Aortic smooth muscle cell (primary cell): ENCODE measurements around the genes FEV and CHPF.

DNA sequence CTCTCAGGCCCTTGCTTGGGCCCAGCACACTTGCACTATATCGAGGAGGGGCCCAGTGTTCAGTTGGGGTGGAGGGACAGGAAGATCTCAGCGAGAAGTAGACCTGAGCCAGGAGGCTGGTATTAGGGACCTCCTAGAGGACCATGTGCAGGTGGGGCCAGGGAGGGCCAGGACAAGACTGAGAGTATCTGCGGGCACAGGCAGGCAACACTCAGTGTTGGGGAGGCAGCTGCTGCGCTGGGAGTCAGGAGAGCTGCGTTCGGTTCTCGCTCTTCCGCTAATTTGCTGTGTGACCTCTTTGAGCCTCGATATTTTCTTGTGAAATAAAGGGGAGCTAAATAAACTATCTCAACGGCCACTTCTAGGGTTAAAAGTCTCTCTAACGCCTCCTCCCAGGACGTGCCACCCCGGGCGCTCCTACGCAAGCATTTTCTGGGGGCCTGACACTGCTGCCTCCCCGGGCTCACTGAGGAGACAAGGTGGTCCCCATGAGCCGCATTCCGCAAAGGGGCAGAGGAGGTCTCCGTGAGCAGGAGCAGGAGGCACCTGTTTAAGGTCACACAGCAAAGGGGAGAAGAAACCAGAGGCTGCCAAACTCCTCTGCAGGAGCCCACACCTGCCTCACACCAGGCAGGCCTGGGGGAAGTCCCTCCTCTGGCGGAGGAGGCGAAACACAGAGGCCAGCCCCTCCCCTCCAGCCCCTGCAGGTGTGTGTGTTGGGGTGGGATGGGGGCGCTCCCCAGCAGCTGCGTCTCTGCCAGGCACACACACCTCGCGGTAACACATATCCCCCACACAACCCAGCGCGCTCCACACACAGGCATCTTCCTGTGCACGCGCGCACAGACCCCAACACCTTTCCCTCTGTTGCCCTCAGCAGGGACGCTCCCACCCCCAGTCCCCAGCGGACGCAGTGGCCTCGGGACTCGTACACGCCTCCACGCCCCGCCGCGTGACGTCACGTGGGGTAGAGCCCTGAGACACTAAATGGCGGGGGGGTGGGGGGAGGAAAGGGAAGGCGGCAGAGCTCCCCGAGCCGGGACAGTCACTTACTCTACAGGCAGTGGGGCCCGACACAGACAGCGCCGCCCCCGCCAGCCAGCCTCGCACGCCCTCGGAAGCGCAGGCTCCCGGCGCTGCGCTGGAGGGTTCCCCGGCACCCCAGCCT, 776 bp upstream of the WNT10A start:
- RRBS: 7% methylated on average over 12 of the region's 58 CpGs

DNA sequence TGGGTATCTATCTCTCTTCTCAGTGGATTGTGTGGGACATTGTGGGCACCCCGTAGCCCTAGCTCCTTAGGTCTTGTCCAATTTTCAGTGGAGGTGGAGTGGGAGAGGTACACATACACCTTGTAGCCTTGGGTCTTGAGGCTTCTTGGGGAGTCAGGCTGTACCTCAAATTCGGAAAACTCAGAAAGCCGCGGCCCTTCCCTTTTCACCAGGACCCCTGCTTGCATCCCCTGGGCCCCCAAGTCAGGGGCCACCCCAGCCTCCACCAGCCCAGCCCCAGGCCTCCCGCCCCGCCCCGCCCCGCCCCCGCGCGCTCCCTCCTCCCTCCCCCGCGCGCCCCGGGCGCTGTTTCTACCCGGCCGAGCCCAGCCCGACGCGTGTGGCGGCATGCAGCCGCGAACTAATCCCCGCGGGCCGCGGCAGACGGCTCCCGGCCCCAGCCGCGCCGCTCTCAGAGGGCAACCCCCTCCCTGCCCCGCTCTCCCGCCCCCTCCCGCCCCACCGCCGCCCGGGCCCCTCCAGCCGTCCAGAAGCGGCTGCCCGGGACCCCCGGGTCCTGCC, 2.7 kb downstream of the WNT10A start:
- RRBS: 1% methylated on average over 16 of the region's 43 CpGs

DNA sequence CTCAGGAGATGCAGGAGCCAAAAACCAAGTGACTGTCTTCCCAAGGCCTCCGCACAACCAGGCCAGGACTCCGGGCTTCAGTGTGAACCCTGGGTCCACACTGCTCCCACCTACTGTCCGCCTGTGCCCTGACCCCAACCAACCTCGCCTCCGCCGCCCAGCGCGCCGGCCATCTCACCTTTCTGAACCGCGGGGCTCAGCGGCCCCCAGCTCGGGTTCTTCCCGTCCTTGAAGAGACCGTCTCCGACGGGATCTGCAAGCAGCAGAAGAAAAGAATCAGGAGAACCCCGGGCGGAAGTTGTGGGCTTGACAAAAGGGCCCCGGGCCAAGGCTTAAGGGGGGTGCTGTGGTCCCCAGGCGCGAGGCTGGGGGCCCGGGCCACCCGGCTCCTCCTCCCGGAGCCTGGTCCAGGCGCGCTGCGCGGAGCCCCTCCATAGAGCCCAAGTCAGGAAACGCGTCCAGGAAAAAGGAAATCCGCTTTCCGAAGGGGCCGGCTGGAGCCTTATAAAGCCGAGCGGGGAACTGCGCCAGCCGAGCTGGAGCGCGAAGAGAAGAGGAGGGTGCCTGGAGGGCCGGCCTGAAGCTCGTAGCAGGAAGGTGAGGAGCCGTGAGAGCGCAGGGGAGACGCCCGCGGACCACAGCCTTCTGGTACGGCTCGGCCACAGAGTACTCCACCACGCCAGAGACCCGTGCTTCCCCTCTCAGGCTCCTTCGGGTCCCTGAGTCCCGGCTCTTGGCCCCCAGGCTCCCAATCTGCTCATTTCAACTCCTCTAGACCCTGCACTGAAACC, 736 bp downstream of the FEV start:
- RRBS: 2% methylated on average over 25 of the region's 53 CpGs

- RRBS: 2% methylated on average over 37 of the region's 85 CpGs
These were observed at the start of gene FEV for GRCh38 chr2:218984844-218985968. Gene FEV (minus strand): TSS chr2:218985184.

- RRBS: no CpG with 5 or more reads among the region's 6 CpGs
These were observed 8.0 kb upstream of the CFAP65 start for GRCh38 chr2:219049257-219049715.

GRCh38 chr2:219175912-219176542, 698 bp downstream of the CNPPD1 start:
- RRBS: 3% methylated on average over 10 of the region's 19 CpGs

- RRBS: no CpG with 5 or more reads among the region's 10 CpGs
These were observed 2.9 kb downstream of the ZFAND2B start for GRCh38 chr2:219209353-219209924.

- RRBS: no CpG with 5 or more reads among the region's 19 CpGs
These were observed 2.0 kb downstream of the DNAJB2 start for GRCh38 chr2:219280827-219281978.

DNA sequence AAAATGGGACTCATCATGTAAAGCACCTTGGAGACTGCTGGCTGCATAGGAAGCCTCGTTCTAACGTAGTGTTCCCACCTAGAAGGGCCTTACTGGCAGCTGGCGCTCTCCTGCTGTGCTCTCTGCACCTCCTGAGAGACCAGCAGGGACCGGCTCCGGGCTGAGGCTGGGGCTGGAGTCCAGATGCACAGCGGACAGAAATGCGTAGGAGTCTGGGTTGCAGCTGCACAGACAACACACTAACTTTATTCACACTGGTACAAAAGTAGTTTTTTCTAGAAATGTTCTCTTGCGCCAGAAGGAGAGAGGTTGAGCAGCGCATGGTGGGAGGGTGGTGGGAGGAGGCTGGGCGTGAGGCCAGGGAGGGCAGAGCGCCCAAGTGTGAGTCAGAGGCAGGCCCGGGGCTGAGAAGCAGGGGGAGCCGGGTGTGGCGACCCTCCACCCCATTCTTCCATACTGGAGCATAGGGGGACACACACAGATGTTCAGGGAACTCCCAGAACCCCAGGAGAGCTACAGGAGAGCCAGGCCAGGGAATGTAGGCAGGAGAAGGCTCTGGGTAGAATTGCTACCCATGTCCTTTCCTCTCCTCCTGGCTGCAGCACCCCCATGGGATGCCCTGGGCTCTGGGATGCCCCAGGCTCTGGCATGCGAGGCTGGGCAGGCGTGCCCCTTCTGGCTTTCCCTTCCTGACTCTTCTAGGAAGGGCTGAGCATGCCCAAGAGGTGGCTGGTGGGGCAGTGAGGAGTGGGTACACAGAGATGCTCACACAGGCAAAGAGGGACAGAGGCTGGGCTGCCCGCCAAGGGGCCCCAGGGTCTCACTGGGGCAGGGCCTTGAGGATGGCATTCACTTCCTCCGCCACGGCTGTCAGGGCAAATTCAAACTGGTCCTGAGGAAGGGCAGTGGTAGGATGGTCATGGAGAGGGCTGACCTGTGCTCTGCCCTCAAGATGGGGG, 10.5 kb downstream of the DNAJB2 start:
- RRBS: no CpG with 5 or more reads among the region's 19 CpGs

DNA sequence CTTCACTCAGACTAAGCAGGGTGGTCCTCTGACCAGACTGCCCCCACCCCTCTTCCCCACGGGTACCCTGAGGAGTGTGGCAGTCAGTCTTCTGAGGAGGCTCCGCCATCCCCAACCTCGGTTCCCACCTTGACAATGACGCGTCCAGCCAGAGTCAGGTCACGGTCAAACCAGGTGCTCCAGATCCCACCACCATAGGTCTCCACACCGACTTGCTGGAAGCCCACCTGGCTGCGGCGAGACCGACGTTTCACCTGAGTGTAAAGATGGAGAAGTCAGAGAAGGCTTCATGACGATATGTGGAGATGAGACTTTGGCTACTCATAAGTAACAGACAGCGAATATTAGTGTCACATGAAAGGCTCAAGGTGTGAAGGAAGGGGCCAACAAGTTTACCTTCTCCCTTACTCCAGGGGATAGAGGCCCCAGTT, 1.5 kb downstream of the DNPEP start:
- RRBS: no CpG with 5 or more reads among the region's 13 CpGs

- RRBS: no CpG with 5 or more reads among the region's 8 CpGs
These were observed 17.5 kb downstream of the SPEG start for GRCh38 chr2:219452088-219452533.

GRCh38 chr2:219453386-219454187, 18.9 kb downstream of the SPEG start:
- RRBS: no CpG with 5 or more reads among the region's 7 CpGs

DNA sequence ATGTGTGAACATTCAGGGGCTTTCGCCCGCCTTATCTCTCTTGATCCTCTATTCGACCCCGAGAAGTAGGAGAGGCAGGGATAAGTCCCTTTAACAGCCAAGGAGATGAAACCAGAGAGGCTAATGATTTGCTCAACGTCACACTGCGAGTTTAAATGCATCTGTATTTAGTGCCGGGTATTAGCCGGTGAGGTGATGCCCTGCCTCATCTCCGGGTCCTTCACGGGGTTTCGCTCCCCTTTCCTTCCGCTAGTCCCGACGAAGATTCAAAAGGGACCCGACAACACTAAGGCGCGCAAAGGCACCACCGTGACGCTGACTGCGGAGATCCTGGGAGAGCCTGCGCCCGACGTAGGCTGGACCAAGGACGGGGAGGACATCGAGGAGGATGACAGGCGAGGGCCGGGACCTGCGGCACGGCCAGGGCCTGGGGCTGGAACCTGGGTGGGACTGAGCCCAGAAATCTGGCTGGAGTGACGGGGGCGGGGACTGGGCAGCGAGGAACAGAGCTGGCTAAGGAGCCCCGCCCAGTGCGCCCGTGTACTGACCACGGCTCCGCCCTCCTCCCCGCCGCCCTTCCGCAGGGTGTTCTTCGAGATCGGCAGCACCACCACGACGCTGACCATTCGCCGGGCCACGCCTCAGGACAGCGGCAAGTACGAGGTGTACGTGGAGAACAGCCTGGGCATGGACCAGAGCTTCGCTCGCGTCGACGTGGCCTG, 1.1 kb upstream of the GMPPA start:
- RRBS: 6% methylated on average over 12 of the region's 55 CpGs

GRCh38 chr2:219501398-219502439, 3.0 kb downstream of the GMPPA start:
- RRBS: no CpG with 5 or more reads among the region's 28 CpGs

DNA sequence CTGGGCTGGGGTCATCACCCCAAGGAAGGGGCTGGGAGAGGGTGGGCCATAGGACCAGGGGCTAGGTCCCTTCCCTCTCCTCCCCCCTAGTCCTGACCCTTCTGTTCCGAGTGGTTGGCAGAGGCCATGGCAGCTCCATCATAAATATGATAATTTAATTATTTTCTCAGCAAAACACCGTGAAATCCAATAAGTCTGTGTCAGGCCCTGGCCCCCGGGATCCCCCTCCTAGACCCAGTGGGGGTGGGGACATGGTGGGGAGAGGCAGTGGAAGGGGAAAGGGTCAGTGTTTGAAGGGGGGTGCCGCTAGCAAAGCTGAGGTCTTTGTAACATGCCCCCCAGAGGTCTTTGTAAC, 6.1 kb upstream of the ASIC4 start:
- RRBS: no CpG with 5 or more reads among the region's 4 CpGs

GRCh38 chr2:219520871-219521734, 6.8 kb downstream of the ASIC4 start:
- RRBS: no CpG with 5 or more reads among the region's 12 CpGs

DNA sequence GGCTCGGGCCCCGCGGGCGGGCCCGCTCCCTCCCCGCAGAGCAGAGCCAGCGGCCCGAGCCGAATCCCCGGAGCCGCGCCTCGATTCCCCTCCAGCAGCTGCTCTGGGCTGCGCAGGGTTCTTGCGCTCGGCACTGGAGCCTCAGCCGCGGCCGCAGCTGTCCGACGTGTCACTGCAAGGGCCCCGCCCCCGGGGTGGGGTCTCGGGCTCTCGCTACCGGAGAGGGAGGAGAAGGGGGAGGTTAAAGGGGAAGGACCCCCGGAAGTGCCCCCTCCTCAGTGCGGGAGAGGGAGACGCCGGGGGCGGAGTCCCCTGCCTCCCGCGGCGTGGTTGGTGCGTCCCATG, at the start of gene CHPF:
TSS of gene CHPF (minus strand) at position 176 of the 345 bp plus-strand sequence.
- RRBS: under 1% methylated on average over 16 of the region's 35 CpGs

- RRBS: 2% methylated on average over 6 of the region's 12 CpGs
These were observed 346 bp downstream of the TMEM198 start for GRCh38 chr2:219544239-219544508.

DNA sequence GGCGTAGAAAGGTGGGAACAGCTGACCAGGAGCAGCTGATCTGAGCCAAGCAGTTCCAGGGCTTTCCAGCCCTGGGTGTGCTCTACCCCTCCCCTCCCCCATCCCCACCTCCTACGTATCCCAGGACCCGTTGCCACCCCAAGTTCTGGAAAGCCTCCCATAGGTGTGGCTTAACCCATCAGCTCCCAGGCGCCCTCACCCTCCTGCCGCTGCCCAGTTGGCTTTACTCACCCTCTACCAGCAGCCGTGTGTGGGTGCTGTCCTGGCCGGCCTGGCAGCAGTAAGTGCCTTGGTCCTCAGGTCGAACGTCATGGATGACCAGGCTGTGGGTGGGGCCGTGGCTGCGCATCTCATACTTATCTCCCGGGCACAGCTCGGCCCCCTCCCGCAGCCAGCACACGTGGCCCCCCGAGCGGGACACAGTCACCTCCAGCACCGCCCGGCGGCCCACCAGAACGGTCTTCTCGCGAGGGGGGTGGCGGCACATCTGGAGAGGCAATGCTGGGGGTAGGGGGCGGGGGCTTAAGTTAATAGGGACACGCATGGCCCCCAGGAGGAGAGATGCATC, 7.6 kb downstream of the TMEM198 start:
- RRBS: 5% methylated on average over 10 of the region's 26 CpGs

DNA sequence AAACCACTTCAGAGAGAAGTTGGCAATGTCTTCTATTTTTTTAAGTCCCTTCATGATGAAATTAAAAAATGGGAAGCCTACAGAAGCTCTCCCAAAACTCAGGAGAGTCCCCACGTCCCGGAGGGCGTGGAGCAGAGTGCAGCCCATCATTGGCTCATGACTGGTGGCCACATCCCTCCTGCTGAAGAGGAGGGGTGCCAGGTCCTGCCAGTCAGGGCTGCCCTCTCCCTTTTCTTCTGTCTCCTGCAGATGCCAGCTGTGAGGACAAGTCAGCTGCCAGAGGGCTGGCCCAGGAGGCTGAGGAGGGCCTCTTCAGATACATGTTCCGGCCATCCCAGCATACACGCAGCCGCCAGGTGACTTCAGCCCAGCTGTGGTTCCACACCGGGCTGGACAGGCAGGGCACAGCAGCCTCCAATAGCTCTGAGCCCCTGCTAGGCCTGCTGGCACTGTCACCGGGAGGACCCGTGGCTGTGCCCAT, 2.4 kb downstream of the INHA start:
- RRBS: 66% methylated on average over 5 of the region's 9 CpGs